Right cardiac atrium (tissue), 1 donor: ENCODE measurements around the genes ZNF524, NLRP8, PEG3 and ZNF264.

GRCh38 chr19:55516700-55517659, 20.0 kb downstream of the SBK2 start:
- PRO-cap, result unidirectional peak, plus-strand start at chr19:55517222

- PRO-cap, result bidirectional peak, plus-strand start at chr19:55563487, minus-strand start at chr19:55563376
Observed at GRCh38 chr19:55563264-55563632, 17.4 kb downstream of the ZNF579 start.

- PRO-cap, result no peak
Observed at GRCh38 chr19:55577490-55578159, 3.0 kb downstream of the ZNF579 start.

DNA sequence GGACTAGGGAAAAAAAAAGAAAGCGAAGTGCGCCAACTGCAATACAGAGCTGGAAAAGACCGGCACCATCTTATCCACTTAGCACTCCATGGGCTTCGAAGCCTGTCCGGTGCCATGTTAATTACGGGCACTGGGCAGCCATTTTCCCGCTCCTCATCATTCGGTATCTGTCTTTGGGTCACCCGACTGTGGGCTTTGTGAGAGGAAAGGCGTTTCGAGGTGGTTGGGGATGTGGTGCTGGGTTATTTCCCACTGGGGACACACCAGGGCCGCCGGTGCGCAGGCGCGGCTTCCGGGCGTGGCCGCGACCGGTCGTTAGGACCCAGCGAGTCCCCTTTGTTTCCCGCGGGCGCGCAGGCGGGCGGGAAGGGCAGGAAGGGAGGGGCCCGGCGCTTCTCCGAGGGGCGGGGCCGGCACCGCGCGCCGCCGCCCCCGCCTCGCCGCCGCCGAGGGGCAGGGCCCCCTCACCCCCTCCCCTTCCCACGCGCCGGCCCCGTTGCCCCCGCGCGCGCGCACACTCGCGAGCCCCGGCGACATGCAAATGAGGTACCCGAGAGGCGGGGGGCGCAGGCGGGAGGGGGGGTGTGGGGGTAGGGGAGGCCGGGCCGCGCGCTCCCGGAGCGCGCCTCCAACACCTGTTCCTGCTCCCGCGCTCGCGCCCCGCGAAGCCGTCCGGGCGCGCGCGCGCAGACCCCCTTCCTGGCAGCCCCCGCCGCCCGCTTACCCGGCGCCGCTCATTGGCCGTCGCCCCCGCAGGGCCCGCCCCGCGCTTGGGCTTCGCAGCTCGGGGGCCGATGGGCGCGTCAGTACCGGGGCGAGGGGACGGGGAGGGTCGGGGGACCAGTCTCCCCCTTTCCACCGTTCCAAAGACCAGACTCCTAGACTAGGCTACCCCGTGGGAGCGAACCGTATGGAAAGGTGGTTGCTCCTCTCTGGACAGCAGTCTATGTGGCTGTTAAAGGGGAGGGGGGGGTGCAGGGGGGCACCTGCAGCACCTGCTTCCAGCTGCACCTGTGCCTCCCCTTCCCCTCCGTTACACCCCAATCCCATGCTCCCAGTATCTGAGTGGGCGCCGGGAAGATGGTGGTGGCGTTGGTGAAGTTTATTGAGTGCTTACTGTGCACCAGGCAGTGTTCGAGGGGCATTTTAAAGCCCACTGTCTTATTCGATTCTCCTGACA, at the start of gene ZNF524:
TSS of gene ZNF524 (plus strand) at position 426 of the 1,180 bp plus-strand sequence.
- PRO-cap, result bidirectional peak, plus-strand start at position 193 of the sequence, minus-strand start at position 72 of the sequence; bidirectional peak, plus-strand start at position 806 of the sequence, minus-strand start at position 663 of the sequence

DNA sequence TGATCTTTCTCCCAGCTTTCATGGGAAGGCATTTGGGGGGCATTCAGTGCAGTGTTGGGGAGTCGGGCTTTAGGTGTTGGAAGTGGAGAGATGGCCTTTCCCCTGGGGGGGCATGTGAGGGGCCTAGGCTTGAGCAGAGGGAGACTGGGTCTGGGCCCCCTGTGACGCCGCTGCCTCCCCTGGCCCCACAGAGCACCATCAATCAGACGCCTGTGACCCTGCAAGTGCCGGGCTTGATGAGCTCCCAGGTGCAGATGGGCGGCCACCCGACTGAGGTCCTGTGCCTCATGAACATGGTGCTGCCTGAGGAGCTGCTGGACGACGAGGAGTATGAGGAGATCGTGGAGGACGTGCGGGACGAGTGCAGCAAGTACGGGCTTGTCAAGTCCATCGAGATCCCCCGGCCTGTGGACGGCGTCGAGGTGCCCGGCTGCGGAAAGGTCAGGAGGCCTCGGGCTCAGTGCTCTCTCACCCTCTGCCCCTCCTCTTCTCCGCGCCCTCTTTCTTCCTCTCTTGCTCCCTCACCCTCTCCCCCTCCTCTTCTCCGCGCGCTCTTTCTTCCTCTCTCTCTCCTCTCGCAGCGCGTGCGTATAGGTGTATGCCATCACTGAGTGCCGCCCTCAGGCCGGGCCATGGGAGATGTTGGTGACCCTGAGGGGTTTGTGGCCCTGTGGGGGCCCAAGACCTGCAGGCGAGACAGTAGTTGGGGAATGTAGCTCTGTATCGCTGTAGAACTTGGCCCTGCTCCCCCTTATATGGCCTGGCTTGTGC, 5.6 kb upstream of the EPN1 start:
- PRO-cap, result no peak

DNA sequence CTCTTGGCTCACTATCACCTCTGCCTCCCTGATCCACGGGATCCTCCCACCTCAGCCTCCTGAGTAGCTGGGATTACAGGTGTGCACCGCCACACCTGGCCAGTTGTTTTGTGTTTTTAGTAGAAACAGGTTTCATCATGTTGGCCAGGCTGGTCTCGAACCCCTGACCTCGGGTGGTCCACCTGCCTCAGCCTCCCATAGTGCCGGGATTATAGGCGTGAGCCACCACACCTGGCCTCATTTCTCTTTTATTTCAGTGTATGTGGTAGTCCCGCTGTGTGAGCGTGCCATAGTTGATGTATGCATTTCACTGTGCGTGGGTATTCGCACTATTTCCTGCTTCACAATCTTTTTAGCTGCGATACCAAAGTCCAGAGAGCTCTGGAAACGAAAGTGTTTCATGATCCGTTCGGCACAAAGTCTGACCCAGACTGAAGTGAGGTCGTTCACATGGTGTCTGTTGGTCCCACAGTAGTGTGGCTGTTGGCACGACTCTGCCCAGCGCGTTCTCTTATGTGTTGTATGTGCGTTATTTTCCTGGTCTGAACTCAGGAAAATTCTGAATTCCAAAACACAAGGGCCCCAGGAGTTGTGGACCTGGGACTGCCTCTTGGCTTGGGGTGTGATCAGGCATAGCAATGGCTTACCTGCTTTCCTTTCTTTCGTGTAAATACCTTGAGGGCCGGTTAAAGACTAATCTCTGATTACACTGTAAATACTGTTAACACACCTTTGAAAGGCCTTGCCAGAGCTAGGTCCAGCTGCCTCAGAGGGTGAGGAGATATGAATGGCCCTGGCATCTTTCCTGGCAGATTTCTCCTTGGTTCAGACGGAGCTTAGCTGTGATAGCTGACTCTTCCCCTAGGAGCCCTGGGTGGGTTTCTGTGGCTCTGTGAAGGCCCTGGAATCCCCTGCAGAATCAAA, 8.7 kb downstream of the EPN1 start:
- PRO-cap, result no peak

- PRO-cap, result no peak
Observed at GRCh38 chr19:55694396-55695026, 19.5 kb downstream of the EPN1 start.

DNA sequence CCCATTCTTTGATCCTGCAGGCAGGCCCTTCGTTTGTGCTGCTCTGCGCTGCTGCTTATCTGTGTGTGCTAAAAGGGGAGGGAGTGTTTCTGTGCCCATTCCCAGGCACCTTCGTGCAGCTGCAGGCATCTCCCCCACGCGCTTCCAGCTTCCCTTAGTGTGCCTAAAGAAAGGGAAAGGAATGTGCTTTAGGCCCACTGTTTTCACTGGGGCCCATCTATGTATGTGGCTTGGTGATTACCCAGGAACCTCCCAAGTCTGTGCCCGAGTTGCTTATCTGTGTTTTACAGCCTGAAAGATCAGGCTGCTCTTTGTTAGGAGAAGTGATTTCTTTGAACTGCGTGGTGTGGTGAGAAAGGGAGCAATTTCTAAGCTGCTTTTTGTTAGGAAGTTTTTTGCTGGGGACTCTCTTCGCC, 27.2 kb downstream of the EPN1 start:
- PRO-cap, result no peak

DNA sequence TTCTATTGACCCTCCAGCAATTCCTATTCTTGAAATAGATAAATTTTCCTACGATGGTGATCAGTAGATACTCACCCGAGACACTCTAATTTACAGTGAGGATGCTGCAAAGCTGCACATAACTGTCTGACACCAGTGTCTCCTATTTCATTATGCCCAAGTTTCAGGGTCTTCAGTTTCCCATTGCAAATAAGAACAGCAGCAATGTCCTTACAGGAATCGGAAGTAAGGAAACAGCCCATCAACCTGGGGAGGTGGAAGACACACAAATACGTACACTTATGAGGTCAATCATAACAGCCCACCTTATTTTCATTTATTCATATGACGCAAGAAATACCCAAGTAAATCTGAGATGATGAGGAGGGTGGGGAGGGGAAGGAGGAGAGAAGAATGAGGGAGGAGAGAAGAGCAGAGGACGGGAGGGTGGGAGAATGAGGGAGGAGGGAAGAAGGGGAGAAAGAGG, 25.8 kb downstream of the NLRP9 start:
- PRO-cap, result no peak

GRCh38 chr19:55947675-55948000, at the start of gene NLRP8:
TSS of gene NLRP8 (plus strand) at chr19:55947832.
- PRO-cap, result no peak

DNA sequence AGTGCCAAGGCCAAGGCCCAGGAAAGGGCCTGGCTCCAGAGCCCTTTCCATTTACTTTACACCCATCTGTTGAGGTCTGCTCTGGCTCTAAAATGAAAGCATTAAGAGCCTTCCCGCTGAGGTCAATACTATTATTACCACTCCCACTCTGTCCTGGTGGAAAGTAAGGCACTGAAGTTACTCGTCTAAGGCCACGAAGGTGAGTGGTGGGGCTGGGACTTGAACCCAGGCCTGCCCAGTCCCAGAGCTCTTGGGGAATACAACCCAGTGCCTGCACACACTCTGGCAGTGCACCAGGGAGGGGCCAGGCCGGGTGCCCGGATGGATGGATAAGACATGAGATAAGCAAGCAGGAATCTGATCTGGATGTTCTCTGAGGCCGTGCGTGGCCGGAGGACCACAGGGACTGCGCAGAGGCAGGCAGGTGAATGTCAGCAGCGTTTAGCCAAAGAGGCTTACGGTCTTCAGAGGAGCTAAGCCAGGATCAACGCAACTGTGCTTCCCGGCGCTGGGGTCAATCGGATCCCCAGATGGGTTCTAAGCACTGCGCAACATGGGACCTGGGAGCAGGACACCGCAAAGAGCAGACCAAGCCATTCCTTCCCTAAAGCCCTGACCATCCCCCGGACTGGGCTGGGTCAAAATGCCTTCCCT, 1.6 kb downstream of the ZNF787 start:
- PRO-cap, result no peak

DNA sequence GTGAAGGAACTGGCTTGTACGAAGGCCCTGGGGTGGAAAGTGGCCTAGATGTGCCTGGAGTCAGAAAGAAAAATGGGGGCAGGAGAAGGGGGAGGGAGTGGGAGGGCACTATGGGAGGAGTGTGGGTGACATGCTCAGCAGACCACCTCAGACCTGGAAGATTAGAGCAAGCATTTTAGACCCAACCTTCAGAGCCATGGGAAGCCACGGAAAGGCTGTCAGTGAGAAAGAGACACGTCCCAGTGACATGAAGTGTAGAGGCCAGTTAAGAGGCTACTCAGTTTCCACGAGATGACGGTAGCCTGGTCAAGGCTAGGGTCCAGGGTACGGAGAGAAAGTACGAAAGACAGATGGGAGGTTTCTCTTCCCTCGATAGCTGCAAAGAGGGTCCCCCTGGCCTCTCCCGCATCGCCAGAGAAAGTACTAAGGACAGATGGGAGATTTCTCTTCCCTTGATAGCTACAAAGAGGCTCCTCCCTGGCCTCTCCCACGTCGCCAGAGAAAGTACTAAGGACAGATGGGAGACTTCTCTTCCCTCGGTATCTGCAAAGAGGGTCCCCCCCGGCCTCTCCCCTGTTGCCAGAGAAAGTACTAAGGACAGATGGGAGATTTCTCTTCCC, 8.6 kb downstream of the ZSCAN5A start:
- PRO-cap, result no peak

- PRO-cap, result unidirectional peak, plus-strand start at chr19:56567044
Observed at GRCh38 chr19:56566754-56567253, 464 bp upstream of the ZNF470 start.

- PRO-cap, result bidirectional peak, plus-strand start at chr19:56838381, minus-strand start at chr19:56838047
Observed at GRCh38 chr19:56837392-56838579, 2.7 kb downstream of the PEG3 start.

- PRO-cap, result unidirectional peak, minus-strand start at chr19:56840726
Observed at GRCh38 chr19:56840342-56841522, at the start of gene PEG3. TSS of gene PEG3 (minus strand) at chr19:56840726.

GRCh38 chr19:56864649-56865193, 24.2 kb upstream of the PEG3 start:
- PRO-cap, result no peak

GRCh38 chr19:56891096-56891369, 50.5 kb upstream of the PEG3 start:
- PRO-cap, result no peak

- PRO-cap, result no peak
Observed at GRCh38 chr19:56947221-56947551, 106.7 kb upstream of the PEG3 start.

DNA sequence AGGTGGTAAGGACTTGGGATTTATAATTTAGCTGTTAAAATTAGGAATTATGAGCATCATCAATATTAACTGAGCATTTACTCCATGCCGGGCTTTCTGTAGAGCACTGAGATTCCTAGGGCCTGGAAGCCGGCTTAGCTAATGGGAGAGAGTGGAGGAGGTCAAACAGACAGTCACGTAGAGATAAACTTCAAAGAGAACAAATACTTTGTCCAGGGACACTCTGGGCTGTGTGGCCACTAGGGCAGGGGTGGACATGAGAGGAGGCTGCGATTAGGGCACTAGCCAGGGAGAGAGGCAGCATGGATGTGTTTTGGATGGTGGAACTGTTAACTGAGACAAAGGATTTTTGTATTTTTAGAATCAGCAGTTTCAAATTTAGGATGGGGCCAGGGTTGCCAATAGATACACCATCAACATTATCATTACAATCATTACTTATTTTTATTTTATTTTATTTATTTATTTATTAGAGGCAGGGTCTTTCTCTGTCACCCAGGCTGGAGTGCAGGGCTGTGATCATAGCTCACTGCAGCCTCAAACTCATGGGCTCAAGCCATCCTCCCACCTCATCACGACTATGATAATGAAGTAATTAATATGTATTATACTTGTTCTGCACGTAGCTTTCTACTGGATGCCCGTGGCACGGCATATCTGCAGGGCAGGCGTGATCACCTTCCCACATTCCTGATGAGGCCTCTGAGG, 134.5 kb upstream of the PEG3 start:
- PRO-cap, result no peak

GRCh38 chr19:57191052-57192118, at the start of gene ZNF264:
TSS of gene ZNF264 (plus strand) at chr19:57191500.
- PRO-cap, result bidirectional peak, plus-strand start at chr19:57191501, minus-strand start at chr19:57191354